B cell (primary cell): ENCODE measurements around a stretch of chr9.

- PRO-cap: no peak
- CAGE, long polyA plus RNA: no peak
Observed at GRCh38 chr9:137444887-137445743, 4.0 kb upstream of the ENTPD8 start.

DNA sequence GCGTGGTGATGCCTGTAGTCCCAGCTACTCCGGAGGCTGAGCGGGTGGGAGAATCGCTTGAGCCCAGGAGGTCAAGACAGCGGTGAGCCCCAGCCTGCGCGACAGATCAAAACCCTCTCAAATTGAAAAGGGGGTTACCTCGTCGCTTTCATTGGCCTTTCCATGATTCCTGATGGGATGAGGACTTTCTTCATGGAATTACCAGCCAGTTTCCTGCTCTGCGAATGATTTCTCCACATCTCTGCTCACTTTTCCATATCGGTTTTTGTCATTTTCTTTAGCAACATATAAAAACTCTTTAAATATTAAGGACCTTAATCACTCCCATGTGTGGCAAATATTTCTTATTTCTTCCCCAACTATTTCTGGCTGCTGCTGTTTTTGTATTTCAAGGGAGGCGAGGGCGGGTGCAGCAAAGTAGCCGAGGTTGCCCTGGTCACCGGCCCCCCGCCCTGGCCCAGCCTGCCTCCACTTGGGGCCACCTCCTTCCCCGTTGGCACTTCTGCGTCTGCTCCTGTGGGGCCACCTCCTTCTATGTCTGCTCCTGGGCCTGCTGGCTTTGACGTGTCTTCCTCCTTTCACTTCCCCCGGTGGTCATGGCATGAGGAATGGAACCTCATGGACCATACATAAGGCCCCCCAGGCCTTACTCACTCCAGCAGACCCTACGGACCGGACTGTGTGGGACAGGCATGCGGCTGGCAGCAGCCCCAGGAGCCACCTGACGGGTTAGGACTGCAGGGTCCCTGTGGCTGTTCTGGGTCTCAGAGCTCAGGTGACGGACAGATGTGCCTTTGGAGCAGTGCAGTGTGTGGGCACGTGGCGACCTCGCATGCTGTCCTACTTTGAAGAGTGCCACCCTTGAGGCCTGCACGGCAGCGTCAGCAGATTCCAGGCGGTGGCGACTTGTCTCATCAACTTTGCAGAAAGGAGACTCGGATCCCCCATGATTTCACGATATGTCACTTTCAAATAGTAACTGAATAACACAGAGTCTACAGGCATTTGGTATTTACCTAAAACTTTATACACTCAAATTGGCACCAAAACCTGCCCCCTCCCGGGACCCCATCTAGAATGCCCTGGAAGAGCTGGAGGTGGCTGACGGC lies 5.8 kb upstream of the ENTPD8 start:
- PRO-cap: no peak
- CAGE, long polyA plus RNA: no peak

DNA sequence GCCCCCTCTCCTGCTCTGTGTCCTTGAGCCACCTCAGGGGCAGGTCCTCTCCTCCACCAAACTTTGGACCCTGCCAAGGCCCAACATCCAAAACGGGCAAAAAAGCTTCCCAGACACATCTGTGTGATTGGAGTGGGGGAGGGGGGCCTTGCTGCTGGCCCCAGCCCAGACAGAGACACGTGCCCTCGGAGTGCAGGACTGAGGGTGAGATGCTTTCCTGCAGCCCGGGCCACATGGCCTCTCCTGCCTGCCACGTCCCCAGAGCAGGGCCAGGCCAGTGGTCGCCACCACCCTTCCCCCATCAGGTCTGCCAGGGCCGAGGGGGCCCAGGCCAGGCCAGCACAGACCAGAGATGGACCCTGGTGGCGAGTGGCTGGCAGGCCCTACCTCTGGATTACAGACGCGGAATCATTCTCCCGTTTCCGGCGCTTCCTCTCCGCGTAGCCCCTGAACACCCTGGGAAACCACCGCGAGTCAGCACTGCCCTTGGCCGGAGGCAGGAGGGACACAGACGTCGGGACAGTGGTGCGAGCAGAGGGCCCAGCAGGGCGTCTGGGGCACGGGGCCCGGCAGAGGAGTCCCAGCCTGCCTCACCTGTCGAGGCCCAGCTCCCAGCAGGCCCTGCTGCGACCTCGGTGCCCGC lies 4.2 kb downstream of the NSMF start:
- PRO-cap: no peak
- CAGE, long polyA plus RNA: no peak

DNA sequence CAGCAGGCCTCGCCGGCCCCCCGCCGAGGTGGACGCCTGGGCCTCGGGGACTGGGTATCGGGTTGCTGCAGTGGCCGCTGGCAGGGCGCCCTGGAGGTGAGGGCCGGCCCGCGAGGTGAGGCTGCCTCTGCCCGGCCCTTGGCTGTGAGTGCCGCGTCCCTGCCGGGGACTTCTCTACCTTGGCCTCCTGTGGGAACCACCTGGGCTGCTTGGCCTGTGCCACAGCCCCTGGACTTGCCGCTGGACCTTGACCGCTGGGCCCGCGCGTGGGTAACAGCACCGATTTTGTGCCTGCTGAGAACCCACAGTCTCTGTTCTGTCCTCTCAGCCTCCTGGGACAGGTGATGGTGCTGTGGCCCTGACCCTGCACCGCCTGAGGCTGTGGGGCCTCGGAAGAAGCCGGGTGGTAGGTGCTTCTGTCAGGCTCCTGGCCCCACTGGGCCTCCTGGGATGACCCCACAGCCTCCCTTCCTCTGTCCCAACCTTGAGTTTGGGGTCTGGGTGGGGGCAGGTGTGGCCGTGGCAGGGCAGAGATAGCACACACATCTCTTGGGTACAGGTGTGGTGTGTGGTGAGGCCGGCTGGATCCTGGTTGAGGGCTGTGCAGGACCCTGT lies 896 bp downstream of the ARRDC1 start:
- PRO-cap: no peak
- CAGE, long polyA plus RNA: no peak

DNA sequence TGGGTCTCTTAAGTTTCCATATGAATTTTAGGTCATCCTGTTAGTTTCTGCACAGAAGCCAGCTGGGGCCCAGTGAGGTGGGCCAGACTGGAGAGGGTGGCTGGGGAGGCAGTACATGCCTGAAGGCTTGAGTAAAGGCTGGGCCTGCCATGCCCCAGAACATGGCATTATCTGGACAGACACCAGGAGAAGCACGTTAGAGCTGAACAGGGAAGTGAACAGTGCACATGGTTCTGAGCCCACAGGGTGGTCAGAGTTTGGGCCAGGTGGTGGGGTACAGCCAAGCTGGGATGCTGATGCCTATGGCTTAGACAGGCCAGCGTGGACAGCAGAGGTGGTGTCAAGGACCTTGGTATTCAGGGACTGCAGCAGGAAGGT lies 35.8 kb downstream of the EHMT1 start:
- PRO-cap: no peak
- CAGE, long polyA plus RNA: no peak

DNA sequence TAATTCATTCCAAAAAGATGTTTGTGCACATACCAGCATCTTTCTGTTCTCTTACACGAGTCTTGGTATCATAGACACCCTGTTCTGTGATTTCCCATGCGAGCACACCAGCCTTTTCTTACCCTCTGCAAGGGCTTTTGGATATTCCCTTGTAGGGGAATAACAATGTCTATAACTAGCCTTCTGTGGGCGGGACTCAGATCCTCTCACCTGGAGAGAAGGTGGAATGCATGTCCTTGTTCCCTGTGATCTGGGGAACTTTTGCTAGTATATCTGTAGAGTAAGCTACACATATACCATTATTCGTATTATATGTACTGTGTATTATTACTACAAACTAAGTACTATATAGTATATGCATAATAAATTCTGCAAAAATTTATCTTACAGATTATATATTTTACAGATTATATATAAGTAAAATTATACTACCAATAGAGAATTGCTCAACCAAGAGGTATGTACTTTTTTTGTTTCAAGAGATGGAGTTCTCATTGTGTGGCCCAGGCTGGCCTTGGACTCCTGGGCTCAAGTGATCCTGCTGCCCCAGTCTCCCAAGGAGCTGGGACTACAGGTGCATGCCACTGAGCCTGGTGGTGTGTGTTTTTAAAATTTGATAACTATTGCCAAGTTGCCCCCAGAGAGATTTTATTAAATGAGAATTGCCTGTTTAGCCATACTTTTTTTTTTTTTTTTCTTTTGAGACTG lies 45.0 kb downstream of the EHMT1 start:
- PRO-cap: no peak
- CAGE, long polyA plus RNA: no peak

DNA sequence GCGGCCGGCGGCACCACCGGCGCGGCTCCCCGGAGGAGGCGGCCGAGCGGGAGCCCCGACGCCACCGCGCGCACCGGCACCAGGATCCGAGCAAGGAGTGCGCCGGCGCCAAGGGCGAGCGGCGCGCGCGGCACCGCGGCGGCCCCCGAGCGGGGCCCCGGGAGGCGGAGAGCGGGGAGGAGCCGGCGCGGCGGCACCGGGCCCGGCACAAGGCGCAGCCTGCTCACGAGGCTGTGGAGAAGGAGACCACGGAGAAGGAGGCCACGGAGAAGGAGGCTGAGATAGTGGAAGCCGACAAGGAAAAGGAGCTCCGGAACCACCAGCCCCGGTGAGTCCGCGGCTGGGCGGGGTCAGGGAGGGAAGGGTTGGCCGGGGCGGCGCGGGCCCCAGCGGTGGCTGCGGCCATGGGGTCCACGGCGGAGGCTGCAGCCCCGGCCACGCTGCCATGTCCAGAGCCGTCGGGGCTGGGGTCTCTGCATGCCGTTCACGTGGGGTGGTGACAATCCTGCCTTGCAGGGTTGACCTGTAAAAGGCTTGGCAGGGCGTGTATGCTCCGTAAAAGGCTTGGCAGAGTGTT lies 146.0 kb downstream of the CACNA1B start:
- PRO-cap: no peak
- CAGE, long polyA plus RNA: no peak